HGPS cell (cell line): Measurements from ENCODE around the genes CLCN6, HNRNPCL1 and PRAMEF10.

DNA sequence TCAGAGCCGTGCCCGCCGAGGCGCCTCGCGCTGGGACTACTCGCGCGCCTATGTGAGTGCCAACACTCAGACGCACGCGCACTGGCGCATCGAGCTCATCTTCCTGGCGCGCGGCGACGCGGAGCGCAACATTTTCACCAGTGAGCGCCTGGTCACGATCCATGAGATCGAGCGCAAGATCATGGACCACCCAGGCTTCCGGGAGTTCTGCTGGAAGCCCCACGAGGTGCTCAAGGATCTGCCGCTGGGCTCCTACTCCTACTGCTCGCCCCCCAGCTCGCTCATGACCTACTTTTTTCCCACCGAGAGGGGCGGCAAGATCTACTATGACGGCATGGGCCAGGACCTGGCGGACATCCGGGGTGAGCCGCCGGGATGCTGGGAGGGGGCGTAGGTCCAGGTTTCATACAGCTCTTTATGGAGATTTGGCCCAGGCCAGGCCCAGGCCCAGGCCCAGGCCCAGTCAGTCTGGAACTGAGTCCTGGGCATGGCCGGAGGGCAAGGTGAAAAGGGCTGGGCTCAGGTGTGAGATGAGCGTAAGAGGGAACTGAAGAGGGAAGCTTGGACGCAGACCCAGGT lies 22.9 kb downstream of the DISP3 start:
- RRBS: no CpG with 5 or more reads among the region's 41 CpGs

DNA sequence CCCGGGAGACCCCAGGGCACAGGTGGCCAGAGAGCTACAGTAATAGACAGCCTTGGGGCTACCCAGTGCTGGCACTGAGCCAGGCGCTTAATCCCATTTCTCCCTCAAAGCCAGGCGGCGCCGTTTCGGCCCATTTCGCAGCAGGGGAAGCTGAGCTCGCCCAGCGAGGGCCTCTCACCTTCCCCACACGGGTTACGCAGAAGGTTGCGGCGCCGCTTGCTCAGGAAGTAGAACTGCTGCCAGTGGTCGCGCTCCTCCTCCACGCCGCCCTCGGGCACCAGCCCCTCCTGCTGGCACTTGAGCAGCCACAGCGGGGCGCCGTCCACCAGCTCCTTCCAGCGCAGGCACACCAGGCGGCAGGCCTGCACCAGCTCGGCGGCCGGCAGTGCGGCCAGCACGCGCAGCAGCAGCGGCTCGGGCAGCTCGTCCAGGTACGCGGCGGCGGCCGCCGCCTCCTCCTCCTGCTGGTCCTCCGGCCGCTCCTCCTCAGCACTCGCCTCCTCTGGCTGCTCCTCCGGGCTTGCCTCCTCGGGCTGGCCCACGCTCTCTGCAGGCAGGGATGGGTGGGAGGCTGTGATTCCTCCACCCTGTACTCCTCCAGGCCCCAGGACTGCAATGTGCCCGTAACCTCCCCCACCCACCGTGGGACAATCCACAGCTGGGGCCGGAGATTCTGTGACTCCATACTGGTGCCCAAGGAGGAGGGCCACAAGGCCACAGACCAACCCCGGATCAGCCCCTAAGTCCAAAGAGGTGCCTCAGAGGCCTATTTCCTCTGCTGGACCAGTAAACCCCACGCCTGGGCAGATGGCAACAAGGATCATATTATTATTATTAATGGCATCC lies 3.7 kb downstream of the FBXO2 start:
- RRBS: 20% methylated on average over 16 of the region's 50 CpGs

DNA sequence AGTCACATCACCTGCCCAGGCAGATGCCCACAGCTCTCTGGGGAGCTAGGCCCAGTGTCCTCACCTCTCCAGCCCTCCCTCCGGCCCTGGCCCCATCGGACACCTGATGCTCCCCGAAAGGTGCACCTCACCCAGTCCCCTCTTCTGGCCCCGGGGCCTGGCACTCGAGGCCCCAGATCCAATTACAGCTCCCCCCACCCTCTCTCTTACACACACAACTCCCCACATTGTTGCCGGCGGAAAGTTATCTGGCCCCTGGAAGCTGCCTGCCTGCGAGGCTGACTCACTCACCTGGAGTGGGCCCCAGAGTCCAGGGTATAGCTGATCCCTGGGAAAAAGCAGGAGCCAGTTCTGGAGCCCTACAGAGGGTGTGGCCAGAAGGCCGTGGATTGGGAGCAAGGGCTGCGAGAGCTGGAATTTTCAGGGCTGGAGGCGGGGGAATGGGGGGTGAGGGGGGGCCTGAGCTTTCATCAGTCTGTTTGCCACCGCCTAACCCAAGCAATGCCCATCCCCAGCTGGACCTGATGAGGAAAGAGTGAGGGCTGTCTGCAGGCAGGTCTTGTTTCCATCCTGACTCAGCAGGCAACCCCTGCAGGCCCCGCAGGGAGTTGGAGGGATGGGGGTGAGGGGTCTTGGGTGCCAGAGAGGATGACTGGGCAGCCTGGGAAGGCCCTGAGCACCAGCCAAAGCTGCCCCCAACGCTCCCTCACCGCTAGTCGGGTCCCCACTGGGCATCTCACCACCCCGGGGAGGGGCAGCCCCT lies 948 bp downstream of the FBXO2 start:
- RRBS: 77% methylated on average over 6 of the region's 17 CpGs

DNA sequence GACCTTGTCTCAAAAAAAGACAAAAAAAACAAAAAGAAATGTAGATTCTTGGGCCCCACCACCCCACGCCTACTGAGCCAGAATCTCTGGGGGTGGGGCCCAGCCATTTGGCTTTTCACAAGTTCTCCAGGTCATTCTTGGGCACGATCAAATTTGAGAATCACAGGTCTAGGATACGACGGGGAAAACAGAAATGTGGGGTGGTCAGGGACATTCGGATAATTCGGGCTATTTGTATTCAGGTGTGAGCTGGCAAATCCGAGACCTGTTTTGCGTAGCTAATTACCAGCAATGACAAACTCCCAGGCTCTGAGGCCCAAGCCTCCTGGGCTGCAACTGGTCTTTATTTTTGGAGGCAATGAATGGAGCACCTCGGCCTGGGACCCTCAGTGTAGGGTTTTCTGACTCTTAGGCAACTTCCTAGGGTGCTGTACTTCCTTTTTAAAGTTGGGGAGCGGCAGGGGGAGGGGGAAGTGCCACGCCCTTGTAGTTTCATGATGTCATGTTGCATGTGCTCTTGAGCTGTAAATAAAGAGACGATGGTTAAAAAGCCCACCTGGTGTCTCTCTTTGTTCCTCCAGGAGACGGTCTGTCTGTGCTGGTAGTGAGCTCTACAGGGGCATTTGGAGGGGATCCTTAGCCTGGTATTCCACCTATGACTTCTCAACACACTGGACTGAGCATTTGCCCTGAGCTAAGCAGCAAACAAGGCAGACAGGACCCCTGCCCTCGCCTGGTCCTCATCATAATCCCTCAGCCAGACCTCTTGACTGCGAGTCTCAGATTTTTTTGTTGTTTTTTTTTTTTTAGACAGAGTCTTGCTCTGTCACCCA lies 10.4 kb upstream of the AGTRAP start:
- RRBS: no CpG with 5 or more reads among the region's 15 CpGs

DNA sequence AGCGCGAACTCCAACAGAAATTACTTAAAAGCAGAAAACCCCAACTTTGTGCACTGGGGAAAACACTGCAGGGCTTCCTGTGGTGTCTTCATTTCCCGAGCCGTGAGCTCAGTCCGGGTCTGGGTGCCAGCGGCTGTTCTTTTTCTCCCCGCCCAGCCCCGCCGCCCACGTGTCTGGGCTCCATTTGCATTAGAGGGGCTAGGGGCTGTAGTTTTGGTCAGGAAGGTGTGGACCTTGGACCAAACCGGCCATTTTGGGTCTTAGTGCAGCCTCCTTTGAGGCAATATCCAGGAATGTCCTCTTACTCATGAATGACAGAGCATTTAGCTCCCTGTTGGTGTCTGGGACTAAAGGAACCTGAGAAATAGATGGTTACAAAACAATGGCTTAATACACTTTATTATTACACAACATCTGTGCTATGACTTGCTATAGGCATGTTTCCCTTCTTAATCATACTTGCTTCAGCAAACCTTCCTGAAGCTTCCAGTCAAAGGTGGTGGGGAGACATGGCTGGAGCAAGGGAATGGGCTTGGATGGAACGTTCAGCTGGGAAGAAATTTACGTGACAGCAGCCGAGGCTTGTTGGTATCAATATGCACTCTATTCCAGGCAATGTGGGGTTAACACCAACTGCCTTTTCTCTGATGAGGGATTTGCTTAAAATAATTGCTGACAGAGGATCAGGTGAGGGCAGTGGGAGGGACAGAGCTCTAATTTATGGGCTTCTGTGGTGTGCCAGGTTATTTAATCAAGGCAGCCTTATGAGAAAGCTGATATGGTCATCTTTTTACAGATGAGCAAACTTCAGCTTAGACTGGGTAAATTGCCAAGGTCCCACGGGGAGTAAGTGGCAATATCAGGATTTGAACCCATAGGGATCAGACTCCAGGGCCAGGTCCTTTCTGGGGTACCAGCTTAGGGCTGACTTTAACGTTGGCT lies 1.1 kb downstream of the AGTRAP start:
- RRBS: no CpG with 5 or more reads among the region's 16 CpGs

DNA sequence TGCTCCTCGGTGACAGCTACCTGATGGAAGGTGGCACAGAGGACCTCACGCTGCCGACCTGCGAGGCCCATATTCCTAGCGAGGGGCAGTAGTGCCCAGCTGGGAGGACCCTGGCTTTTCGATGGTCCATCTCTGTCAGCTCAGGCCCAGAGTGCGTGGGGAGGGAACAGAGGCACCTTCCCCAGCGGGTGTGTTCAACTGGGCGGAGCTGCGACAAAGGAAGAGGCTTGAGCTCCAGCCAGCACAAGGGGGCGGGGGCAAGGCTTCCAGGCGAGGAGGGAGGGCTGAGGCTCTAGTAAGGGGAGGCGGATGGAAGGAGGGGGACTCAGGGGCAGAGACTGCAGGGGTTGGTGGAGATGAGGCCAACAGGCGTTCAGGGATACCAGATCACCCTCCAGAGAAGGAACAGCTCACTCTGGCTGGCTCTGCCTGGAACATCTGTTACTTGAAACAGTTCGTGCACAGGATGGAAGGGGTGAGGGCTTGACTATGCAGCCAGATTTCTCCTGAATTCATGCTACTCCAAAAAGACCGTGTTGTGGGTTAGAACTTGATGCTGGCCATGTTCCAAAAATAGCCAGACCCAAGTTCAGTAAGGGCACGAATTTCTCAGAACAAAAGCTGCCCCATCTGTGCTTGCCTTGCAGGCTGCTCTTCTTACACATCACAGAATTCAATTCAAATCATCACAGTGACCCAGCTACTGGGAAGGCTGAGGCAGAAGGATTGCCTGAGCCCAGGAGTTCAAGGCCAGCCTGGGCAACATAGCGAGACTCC lies 2.2 kb downstream of the MTHFR start:
- RRBS: no CpG with 5 or more reads among the region's 18 CpGs

- RRBS: no CpG with 5 or more reads among the region's 17 CpGs
Observed at GRCh38 chr1:11806036-11806312, at the start of gene CLCN6. Gene CLCN6 (plus strand): TSS chr1:11806191.

DNA sequence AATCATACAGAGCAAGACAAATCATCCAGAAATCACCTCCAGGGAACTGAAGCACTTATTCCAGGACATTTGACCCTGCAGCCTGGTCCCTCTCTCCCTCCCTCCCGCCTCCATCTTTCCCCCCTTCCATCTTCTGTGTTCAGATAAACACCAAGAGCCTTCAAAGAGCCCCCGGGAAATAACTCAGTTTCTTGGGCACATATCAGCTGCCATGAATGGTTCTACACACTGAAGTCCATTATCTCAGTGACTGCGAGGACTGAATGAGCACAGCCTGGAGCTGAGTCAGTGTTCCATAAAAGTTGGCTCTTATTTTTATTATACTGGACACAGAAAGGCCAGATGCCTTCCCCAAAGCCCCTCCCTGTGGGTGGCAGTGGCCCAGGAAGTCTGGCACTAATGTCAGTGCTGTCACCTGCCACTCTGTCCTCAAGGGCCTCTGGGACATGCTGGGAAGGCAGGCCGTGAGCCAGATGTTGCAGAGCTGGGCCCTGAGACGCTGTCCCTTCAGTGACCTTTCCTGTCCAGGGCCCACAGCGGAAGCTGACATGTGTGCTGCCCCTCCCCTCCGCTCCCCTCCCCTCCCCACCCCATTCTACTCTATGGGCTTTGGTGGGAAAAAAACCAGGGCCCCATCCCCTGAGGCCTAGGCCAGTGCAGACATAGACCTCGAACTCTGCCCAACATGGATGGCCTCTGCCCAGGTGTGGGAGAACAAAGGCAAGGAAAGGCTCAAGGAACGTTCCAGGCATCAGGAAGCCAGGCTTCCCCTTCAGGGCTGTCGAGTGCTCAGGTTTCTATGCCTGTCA lies 22.2 kb upstream of the NPPB start:
- RRBS: no CpG with 5 or more reads among the region's 10 CpGs

DNA sequence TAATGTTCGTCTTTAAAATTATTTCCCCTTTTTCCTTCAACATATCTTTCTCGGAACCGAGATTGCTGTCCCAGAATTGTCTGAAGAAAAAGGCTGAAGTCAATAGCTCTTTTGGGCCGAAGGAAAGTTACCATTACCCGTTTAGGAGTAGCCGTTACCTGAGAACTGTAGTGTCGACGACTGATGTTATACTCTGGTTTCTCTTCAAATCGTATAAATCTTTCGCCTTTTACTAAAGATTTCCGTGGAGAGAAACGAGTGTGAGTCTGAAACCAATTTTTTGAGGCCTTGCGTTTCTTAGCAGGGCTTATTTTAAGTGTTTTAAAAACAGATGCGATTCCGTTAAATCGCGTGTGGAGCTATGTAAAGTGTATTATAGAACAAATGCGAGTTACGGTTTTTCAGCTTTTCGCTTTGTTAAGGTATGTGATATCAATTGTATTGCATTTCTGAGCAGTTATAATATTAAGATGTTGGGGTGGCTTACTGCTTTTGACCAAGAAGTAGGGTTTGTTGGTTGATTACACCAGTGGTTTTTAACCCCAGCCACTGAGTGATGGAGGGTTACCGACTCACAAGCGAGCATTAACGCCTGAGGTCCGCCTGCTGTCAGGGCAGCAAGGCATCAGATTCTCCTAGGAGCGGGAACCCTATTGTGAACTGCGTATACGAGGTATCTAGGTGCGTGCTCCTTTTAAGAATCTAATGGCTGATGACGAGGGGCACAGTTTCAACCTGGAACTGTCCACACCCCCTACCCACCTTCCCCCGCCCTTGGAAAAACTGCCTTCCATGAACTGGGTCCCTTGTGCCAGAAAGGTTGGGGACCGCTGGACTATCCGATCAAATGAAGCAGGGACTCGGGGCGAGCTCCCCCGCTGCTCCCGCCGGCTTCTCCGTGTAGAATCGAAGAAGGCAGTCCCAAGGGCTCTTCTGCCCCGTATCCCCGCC lies 18.0 kb downstream of the KIAA2013 start:
- RRBS: 0% methylated on average over 3 of the region's 41 CpGs

DNA sequence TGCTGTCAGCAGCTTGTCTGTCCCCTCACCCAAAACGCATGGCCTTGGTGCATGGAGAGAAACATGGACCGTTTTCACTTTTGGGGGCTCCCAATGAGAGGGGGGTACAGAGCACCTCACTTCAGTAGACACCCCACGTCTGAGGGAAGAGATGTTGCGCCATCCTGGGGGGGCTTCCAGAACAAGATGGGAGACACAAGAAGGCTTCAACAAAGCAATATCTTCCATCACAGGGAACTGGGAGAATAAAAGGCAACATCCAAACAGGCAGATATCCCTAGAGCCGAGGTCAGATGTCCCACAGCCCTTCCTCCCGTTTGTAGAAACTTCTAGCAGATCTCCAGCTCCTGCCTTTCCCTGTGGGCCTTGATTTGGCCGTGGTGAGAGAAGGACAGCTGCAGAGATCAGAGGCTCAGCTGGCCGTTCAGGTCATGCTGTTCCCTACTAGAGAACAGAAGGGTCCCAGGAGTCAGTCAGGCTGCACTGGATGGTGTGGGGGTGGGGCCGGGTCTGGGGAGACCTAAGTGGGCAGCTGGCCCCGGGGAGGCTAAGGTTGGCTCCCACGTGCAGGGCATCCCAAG lies 4.3 kb downstream of the PLOD1 start:
- RRBS: no CpG with 5 or more reads among the region's 11 CpGs

DNA sequence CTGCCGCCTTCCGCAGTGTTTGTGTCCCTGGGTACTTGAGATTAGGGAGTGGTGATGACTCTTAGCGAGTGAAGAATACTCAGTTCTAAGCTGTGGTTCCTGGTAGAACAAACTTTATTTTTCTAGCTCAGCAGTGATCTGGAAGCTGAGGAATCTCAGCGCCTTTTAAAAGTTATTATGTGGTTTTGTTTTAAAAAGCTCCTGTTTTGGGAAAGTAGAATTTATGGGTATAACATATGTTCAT lies 29.8 kb upstream of the TNFRSF1B start:
- RRBS: no CpG with 5 or more reads among the region's 4 CpGs

GRCh38 chr1:12185352-12186534 lies 19.0 kb downstream of the TNFRSF1B start:
- RRBS: no CpG with 5 or more reads among the region's 22 CpGs

- RRBS: no CpG with 5 or more reads among the region's 13 CpGs
Observed at GRCh38 chr1:12209588-12210528, 20.0 kb upstream of the VPS13D start.

DNA sequence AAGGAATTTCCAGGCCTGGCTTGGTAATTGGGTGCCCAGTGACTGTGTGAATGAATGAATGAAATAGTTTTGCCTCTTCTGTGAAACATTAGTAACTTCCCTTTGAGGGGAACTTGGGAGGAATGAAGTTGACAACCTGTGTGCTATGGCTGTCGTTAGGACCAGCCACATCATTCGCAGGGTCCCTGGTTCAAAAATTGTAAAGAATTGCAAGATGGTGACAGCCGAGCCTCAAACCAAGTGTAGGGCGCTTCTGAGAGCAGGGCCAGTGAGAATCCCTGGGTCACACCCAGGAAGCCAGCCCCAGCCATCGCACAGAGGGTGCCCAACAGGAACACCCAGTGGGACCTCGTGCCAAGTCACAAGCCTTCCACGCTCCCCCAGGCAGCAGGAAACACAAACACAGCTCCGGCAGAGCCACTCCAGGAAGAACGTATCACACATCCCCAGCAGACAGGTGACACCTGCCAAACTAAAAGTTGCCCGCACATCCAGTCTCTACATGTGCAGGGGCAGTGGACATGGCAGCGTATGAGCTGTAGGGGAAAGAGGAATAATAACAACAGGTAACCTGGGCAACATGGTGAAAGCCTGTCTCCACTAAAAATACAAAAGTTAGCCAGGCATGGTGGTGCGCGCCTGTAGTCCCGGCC lies 20.3 kb downstream of the DHRS3 start:
- RRBS: no CpG with 5 or more reads among the region's 14 CpGs

- RRBS: no CpG with 5 or more reads among the region's 7 CpGs
Observed at GRCh38 chr1:12848607-12849037, at the start of gene HNRNPCL1. Gene HNRNPCL1 (minus strand): TSS chr1:12848720.

DNA sequence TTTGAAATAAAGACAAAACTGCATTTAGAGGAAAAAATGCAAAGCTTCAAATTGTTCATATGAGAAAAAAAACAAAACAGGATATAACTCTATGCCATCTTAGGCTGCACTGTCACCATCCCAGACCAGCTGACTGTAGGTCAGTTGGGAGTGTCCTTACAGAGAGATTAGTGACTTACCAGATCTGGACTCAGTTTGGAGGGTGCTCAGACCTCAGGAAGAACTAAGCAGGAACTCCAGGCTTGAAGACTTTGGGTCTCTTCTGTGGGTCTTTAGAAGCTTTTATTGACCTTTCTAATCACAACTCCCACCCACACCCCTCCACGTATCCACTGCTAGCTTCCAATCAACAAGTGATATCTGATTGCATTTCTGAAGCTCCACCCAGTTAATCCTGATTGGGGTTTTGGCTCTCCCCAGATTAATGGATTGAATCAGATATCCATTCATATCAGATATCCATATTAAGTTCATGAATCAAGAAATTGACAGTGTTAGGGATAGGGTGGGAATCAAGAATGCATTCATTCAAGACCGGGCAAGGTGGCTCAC lies at the start of gene PRAMEF10:
Gene PRAMEF10 (minus strand): TSS at position 234 of the 552 bp plus-strand sequence.
- RRBS: no CpG with 5 or more reads among the region's 2 CpGs

- RRBS: no CpG with 5 or more reads among the region's 4 CpGs
Observed at GRCh38 chr1:13438187-13438484, 27.9 kb downstream of the PRAMEF20 start.

DNA sequence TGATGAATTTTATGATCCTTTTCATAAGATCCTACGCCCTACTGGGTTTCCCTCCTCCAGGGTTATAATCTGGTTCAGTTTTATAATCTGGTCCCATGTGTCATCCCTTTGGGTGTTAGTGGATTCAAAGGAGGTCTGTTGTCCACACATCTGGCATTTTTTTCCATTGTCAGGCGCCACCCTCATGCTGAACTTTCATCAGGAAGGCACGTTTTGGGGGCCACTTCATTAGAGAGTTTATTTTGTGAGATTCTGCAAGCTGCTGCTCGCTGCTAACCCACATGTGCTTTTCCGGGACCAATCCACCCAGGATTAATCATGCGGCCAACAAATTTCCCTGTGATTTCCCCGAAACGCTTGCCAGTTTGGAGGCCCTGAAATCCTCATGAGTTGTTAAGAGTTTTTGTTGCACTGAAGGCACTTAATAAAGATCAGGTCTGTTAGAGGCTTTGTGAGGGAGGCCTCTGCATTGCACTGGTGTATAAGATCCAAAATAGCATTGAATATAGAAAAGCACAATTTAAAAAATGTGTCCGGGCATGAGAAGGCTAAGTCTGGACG lies 2.3 kb downstream of the PDPN start:
- RRBS: no CpG with 5 or more reads among the region's 10 CpGs

DNA sequence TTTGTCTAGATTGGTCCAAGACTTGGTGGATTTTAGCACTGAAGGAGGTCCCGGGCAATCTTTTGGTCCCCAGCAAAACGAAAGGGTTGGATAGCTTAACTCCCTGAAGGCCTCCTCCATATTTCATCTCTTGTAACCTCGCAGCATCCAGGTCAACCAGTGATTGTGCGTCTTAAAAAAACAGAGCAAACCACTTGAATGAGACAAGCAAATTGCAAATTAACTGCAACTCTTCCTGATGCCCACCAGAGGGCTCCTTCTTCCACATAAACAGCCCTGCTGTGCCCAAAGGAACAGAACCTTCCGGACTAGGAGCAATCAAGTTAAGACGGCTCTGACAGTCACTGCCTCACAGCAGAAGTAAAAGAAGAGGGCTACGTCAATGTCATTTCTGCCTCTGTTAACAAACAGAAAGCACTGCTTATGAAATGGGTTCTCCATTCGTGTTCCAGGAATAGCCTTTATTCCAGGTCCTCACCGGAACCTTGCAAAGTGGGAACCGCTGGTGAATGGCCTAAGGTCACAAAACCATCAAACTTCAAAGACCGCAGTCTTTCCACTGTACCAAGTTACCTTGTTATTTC lies 34.3 kb upstream of the PRDM2 start:
- RRBS: no CpG with 5 or more reads among the region's 11 CpGs

DNA sequence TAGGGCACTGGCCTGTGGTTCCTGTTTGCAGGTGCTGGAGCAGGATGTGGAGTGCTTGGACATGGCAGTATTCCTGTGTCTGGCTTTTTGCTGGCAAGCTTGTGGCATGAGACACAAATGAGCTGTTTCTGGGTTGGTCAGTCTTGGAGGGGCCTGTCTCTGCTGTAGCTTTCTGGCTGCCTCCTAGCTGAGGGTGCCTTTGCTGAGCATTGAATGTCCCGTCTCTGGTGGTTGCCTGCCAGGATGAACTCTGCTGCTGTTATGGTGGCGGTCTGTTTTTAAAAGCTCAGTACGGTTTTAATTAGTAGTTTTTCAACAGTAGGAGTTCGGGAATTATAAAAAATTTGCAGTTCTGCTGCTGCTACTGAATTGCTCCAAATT lies 54.8 kb downstream of the PRDM2 start:
- RRBS: no CpG with 5 or more reads among the region's 4 CpGs